Hair follicular keratinocyte (primary cell): ENCODE measurements around the genes SLC38A11, TTC21B, SCN9A, BBS5 and KLHL41.

- RAMPAGE, long total RNA: no peak
These were observed 2.5 kb downstream of the COBLL1 start for GRCh38 chr2:164839131-164839514.

- RAMPAGE, long total RNA: no peak
These were observed at the start of gene SLC38A11 for GRCh38 chr2:164954962-164955757. Gene SLC38A11, minus strand, starts transcription at chr2:164955525.

GRCh38 chr2:165573756-165574564, 104.5 kb downstream of the CSRNP3 start:
- RAMPAGE, long total RNA: no peak

- RAMPAGE, long total RNA: no peak
These were observed 138.4 kb downstream of the GALNT3 start for GRCh38 chr2:165655421-165656187.

DNA sequence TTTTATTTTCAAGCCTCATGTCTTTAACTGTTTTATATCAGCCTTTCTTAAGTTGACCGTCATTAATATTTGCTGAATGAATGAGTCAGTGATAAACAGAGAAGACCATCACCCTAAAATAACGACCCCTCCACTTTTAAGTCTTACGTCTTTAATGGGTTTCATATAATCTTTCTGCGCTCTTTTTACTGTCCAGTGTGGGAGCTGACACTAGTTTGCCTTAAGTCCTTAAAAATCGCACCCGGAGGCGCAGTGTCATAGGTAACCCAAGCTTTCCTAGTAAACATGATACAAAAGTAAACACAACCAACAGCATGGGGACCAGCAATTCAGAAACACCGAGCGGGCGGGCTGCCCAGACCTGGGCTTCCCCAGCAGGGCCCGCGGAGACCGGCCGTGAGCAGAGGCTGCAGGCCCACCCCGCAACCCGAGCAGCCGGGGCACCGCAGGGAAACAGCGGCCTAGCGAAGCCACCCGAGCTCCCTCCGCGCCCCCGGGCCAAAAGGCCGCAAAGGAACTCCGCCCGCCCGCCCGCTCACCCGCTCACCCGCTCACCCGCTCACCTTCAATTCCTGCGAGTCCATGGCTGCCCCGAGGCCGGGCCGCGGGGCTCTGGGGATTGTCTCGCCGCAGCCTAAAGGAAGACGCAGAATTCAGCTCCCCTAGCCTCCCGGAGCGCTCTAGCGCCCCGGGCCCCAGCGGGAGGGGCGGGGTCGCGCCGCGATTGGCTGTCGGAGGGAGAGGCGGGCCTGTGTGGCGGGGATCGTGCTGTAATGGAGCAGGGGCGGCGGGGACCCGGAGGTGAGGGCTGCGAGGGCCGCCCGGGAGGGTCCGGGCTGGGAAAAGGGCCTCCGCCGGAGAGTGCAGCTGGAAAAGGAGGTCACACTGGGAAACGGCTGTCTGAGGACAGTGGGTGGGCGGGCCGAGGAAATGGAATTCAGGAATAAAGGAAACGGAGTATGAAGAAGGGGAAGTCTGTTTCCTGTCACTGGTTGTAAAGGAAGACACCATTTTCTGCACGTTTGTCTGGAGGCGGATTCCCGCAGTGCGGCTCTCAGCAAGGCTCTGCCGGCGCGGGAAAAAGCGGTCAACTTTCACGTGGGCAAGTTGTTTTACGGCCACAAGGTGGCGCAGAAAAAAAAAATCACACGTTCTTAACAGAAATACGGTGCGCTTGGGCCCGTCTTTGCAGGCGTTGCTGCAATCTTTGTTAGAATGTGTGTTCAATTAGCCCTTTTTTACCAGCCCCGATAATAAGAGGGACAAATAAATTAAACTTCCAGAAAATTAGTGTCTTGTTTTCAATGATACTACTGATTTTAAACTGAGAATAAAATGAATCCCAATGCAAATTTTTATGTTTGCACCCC, at the start of gene TTC21B:
TSS of gene TTC21B (minus strand) at position 655 of the 1,370 bp plus-strand sequence.
- RAMPAGE, long total RNA: no peak

DNA sequence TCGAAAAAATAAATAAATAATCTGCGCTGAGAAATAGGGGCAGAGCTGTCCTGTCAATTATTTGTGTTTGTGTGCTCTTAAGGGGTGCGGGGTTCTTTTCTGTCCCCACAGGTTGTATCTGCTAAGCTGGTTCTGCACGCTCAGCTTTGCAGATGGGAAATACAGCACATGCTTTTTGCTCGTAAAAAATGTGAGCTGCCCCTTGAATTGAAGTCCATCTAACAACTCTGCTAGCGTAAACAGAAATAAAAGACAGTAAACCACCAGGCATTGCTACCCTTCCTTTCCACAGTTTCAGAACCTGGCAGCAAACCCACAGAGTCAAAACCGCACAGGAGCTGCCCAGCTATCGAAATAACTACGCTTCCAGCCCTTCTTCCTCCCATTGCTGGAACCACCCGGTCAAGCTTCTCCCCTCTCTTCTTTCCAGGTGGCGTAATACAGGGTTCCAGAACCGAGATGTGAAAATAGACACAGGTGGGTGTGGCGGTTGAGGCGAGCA, 562 bp downstream of the SCN9A start:
- RAMPAGE, long total RNA: no peak

GRCh38 chr2:166375633-166376880, at the start of gene SCN9A:
Gene SCN9A, minus strand, starts transcription at chr2:166375944.
- RAMPAGE, long total RNA: no peak

- RAMPAGE, long total RNA: no peak
These were observed 167.2 kb upstream of the SCN7A start for GRCh38 chr2:166661234-166661617.

GRCh38 chr2:167186492-167186862, 106.3 kb upstream of the B3GALT1 start:
- RAMPAGE, long total RNA: no peak

- RAMPAGE, long total RNA: no peak
These were observed 105.7 kb upstream of the B3GALT1 start for GRCh38 chr2:167186863-167187689.

DNA sequence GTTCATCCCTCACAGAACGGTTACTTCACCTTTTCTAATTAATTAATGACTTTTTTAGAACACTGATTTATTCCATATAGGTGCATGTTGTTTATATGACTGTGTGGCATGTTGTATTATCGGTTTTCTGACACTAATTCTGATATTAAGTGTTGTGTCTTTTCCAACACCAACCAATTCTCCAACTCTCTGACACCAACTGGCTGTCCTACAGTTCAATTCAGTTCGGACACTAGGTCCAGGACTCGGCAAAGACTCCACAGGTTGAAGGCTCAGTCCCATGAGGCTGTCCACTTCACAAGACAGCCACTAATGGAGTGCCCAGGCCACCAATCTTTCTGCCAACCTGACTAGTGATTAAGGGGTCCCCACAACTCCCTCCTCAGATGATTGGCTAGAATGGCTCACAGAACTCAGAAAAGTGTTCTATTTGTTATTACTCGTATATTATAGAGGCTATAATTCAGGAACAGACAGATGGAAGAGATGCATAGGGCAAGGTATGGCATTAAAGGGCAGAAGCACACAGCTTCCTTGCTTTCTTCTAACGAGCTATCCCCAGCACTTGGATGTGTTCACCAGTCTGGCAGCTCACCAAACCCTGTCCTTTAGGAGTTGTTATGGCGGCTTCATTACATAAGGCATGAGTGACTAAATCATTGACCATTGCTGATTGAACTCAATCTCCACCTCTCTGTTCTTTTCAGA, 103.1 kb upstream of the B3GALT1 start:
- RAMPAGE, long total RNA: no peak

- RAMPAGE, long total RNA: no peak
These were observed 60.9 kb downstream of the B3GALT1 start for GRCh38 chr2:167353768-167354113.

DNA sequence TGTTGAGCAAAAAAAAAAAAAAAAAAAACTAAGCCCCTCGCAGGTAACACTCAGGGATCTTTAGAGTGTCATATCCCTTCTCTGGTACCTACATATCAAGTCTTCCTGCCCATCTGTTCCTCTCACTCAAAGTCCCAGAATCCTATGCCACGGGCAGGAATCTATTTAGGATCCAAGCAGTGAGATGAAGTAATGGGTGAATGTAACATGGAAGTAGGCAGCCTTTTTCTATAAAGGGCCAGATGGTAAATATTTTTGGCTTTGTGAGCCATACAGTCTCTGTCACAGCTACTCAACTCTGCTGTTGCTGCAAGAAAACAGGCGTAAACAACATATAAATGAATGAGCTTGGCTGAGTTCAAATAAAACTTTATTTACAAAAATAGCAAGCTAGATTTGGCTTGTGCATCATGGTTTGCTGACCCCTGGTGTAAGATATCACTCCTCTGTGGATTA, 458.0 kb downstream of the B3GALT1 start:
- RAMPAGE, long total RNA: no peak

DNA sequence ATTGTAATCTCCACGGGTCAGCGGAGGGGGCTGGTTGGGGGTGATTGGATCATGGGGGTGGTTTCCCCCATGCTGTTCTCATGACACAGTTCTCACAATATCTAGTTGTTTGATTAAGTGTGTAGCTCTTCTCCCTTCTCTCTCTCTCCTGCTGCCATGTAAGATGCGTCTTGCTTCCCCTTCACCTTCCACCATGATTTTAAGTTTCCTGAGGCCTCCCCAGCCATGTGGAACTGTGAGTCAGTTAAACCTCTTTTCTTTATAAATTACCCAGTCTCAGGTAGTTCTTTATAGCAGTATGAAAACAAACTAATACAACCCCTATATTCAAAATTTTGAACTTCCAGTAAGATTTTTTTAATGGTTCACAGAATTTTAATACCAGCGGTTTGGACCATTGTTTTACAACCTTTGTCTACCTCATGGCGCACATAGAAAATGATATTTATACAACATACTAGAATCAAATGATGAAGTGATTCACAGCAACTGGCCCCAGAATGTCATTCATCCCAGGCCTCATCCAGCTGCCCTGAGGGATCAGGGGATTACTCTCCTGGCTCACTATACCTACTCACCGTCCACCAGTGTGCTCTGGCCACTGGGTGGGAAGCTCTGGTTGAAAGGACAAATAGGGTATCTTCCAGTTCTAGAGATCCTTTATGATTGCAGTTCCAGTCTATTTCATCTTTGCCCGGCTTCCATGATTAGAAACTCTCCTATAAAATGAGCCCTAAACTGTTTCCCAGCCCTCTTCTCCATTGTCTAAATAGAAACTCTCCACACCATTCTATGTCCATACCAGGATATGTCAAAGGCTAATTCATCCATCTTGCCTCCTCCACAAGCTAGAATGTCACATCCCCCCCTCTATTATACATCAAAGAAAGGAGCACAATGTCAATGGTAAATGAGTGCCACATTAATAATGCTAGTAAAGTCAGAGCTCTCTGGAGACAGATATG, 134.8 kb downstream of the STK39 start:
- RAMPAGE, long total RNA: no peak

DNA sequence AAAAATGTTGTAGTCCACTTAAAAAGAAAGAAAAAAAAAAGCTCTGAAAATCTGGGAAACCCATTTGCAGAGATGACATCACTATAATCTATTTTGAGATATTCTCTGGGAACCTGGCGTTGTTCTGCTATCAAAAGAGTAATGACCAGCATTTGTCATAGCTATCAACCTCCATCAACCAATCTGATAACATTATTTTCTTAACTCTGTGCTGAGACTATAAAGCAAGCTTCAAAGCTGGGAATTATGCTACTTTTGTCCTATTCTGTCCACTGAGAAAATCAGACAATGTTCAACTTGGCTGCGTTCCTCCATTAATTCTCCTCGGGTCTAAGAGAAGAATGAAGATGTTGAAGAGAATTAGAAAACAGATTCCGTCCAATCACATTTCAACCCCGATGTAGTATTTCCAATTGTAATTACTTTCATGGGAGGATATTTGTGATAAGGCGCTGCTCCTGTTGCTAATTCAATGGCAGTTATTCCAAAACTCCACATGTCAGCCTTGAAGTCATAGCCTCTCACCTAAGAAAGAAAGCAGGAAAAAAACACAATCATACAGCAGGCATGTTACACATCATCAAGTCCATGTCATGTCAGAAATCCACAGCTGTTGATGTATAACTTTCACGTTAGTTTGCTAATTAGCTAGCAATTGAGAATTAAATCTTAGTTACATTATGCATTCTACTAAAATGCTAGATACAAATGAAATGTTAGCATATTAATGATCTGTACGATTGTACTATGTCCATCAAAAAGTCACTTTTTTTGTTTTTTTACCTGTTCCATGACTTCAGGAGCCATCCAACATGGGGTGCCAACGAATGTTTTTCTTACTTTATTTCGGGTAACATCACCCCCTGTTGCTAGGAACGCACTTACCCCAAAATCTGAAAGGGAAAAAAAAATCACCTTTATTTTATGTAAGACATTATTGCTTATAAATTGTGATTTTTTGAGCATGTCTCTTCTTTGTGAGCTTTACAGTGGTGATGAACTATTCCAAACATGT, 107.2 kb downstream of the STK39 start:
- RAMPAGE, long total RNA: no peak

DNA sequence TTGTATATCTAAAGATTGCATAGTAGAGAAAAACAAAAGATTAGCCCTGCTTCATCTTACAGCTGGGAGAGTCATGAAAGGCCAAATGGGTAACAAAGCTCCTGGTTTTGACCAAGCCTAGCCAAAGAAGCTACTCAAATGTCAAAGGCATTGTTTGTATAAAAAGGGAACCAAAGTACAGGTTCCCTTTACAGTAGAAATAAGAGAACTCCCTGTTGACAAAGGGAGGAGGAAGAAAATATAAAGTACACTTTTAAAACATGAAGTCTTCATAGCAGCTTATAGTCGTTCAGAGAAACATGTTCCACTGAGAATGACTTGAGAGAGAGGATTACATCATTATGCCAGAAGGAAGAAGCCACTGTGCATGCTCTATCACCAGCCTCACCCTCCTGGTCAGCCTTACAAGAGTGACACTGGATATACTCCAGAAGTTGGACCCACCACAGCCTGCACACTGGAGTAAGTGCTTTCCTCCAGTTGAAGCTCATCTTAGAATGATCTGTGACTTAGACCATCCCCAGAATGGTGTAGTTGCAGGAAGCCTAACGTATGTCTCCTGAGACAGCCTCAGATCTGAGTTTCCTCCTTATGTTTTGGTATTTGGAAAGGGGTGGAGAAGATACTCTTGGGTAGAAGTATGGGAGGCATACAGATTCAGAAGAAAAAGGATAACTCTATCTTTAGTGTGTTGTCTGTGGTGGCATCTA, 2.4 kb upstream of the DHRS9 start:
- RAMPAGE, long total RNA: no peak

GRCh38 chr2:169081359-169081998, 12.1 kb downstream of the DHRS9 start:
- RAMPAGE, long total RNA: no peak

- RAMPAGE, long total RNA: no peak
These were observed 103.4 kb downstream of the LRP2 start for GRCh38 chr2:169258804-169259387.

DNA sequence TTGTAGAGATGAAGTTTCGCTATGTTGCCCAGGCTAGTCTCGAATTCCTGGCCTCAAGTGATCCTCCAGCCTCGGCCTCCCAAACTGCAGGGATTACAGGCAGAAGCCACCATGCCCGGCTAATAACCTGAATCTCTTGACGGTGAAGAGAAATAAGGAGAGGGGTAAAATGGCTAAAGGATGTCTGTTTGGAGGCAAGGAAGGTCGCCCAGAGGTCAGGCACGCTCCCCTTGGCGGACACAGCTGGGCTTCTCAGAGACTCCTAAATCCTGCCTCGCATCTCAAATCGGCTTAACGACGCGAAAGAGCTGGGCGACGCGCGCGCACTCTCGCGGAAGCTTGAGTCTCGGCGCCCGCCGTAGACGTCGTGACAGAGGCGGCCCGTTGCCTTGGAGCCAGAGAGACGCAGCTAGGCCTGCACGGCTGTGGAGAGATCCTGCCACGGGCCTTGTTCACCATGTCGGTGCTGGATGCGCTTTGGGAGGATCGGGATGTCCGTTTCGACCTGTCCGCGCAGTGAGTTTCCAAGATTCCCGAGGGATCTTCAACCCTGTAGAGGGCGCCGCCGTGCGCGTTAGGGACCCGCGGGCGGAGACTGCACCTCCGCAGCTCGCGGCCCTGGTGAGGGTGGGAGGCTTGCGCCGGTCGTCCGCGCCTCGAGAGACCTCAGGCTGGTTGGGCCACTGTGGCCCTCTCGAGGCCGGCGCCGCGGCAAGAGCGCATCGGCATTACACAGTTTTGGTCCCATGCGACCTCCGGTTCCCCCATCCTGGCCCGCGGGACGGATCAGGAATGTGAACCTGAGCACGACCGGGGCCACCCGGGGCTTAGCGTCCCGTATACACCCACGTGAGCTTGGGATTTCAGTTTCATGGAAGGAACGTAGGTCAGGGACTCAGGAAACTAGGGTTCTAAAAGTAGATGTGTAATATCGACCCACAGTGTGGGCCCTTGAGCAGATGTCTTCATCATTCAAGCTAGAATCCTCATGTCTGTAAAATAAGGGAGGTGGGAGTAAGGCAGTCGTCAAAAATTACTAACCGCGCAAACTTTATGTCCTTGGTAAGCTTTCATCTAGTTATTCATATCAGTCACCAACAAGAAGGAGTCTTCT, at the start of gene BBS5:
TSS of gene BBS5 (plus strand) at position 398 of the 1,114 bp plus-strand sequence.
- RAMPAGE, long total RNA: no peak

GRCh38 chr2:169509407-169510466, at the start of gene KLHL41:
Gene KLHL41, plus strand, starts transcription at chr2:169509702.
- RAMPAGE, long total RNA: no peak